M059J (cell line): ENCODE measurements around a stretch of chr20.

DNA sequence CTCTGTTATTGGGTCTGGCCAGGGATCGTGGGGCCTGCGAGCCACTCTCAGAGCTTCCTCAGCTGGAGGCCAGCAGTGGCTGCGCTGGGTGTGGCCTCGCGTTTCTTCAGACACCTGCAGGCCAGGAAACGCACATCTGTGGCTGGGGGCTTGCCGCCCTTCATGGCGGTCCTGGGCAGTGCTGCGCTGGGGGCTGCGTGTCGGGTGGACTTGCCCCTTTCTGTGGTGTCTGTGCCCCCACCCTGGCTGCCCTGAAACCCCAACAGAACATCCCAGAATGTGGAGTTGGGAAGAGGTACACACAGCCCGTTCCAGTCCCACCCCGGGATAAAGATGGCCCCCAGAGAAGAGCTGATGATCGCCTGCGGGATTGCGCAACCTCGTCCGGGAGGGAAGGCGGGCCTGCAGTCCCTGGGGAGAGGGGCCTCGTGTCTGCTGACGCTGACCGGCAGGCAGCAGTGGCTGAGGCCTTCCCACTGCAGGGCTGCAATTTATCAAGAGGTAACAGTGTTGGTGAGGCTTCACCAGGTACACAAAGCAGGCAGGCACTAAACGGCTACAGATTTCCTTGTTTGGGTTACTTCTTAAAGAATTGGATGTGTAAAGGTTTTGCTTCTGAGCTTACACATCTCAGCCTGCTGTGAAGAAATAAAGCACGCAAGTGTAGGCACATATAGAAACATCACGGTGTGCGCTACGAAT, 16.8 kb upstream of the MTG2 start:
- RAMPAGE, long total RNA, result no peak

DNA sequence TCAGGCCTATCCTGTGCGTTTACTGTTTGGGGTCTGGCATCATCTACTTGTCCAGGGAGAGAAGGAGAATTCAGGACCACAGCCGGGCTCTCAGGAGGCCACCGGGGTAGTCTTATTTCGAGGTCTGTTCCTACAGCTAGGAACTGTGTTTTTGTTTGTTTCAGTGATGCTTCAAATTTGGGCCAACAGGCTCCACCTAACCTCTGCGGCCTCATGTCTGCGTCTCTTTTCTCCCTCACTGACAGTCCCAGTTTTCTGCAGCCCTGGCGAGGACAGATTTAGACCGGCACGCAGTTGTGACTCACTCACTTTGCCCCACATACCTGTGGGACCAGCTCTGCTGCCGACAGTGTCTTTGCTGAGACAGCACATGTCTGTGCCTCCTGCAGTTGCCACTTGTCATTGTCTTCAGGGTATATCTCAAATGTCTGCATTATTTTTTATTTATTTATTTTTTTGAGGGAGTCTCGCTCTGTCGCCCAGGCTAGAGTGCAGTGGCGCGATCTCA, 29.2 kb downstream of the OSBPL2 start:
- RAMPAGE, long total RNA, result no peak

DNA sequence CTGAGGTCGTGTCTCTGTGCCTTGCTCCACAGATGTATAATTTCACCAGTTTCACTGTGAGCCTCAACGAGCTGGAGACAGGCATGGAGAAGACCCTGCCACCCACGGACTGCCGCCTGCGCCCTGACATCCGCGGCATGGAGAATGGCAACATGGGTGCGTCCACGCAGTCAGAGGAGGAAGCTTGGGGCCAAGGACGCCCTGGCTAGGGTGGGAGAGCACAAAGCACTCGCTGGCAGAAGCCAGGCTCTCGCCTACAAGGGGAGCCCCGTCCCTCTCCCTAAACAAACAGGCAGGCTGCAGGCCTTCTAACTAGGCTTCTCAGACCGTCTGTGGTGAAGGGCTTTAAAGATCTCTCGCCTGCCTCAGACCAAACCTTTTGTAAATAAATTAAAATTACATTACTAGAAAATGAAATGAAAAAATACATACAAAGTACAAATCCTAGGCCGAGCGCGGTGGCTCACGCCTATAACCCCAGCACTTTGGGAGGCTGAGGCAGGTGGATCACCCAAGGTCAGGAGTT, 13.6 kb upstream of the ADRM1 start:
- RAMPAGE, long total RNA, result no peak

- RAMPAGE, long total RNA, result no peak
These were observed 14.9 kb downstream of the LAMA5 start for GRCh38 chr20:62352193-62352692.

- RAMPAGE, long total RNA, result no peak
These were observed 4.8 kb downstream of the LAMA5 start for GRCh38 chr20:62362258-62362760.

- RAMPAGE, long total RNA, result no peak
These were observed 751 bp upstream of the RPS21 start for GRCh38 chr20:62386194-62386510.

- RAMPAGE, long total RNA, result no peak
These were observed 457 bp downstream of the RPS21 start for GRCh38 chr20:62387233-62387887.

DNA sequence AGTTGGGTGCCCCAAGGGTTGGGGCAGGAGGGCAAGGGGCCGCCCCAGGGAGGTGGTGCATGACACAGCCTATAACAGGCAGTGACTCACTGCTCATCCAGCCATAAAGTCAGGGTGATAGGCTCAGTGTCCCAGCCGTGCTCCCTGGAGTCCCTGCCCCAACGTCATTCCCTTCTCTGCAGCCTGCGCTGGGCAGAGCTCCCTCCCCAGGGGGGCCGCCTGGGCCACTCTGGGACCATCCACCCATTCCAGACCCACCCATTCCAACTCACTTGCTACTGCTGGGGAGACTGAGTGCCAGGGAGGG, 13.9 kb upstream of the GATA5 start:
- RAMPAGE, long total RNA, result no peak

DNA sequence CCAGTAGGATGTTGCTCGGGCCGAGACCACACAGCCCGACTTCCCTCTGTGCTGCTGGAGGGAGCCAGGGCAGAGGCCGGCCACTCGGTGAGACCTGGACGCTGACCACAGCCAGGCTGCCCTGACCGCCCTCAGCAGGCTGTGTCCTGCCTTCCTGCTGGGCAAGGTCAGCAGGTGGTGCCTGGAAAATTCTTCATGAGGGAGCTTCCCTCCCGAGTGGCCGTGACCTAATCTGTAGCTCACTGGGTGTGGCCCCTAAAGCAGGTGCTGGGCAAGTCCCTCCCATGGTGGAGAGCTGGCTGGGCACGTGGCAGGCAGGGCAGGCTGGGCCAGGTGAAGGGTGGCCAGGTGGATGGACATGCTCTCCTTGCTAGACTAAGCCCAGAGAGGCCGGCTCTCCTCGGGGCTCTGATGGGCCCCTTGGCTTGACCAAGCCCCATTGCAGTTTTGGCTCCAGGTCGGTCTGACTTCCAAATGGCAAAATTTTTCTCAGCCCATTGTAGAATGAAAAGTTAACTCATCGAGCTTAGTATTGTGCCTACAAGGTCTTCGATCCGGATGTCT, 1.9 kb downstream of the SLCO4A1 start:
- RAMPAGE, long total RNA, result no peak

DNA sequence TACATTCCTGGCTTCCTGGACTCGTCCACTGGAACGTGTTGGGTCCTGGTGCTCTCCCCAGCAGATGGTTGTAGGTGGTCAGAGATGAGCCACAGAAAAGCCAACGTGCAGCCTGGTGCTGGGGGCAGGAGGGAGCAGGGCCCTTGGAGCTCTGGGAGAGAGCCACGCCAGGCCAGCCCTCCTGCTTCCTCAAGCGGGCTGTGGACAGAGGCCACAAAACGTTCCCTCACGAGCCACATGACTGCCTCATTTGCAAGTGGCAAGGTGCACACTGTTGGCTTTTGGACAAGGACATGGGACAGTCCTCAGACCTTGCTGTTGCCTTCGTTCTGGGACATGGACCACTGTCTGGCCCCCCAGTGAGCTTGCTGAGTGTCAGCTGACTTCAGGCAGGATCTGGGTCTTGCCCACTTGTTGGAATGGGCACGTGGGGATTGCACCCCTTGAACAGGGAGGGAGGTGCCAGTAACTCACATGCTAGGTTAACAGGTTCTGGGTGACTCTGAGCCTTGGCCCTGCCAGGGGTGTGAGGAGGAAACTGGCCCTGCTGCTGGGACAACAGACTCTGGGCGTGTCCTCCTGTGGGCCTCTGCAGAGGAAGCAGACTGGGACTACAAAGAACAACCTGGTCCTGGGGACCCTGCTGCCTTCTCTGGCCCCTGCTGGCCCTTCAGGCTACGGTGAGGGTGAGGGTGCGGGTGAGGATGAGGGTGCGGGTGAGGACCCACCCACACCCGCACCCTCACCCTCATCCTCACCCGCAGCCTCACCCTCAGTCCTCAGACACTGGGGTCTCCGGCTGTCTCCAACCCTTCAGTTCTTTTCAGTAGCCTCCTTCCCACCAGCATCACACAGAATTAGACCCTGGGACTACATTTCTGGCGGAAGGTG, 2.7 kb downstream of the SLCO4A1 start:
- RAMPAGE, long total RNA, result no peak

DNA sequence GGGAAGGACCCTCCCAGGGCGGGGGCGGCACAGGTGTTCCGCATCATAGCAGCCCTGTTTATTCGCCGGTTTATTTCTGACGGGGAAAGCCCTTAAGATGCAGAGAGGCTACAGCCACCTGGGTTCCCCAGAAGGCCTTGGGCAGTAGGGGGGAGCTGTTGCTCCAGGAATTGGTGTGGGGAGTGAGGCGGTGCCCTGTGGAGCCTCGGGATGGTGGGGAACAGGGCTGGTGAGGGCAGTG, 13.0 kb downstream of the SLCO4A1 start:
- RAMPAGE, long total RNA, result no peak

- RAMPAGE, long total RNA, result no peak
These were observed 20.0 kb downstream of the SLCO4A1 start for GRCh38 chr20:62662154-62662931.

GRCh38 chr20:62668108-62668464, 25.8 kb downstream of the SLCO4A1 start:
- RAMPAGE, long total RNA, result no peak

DNA sequence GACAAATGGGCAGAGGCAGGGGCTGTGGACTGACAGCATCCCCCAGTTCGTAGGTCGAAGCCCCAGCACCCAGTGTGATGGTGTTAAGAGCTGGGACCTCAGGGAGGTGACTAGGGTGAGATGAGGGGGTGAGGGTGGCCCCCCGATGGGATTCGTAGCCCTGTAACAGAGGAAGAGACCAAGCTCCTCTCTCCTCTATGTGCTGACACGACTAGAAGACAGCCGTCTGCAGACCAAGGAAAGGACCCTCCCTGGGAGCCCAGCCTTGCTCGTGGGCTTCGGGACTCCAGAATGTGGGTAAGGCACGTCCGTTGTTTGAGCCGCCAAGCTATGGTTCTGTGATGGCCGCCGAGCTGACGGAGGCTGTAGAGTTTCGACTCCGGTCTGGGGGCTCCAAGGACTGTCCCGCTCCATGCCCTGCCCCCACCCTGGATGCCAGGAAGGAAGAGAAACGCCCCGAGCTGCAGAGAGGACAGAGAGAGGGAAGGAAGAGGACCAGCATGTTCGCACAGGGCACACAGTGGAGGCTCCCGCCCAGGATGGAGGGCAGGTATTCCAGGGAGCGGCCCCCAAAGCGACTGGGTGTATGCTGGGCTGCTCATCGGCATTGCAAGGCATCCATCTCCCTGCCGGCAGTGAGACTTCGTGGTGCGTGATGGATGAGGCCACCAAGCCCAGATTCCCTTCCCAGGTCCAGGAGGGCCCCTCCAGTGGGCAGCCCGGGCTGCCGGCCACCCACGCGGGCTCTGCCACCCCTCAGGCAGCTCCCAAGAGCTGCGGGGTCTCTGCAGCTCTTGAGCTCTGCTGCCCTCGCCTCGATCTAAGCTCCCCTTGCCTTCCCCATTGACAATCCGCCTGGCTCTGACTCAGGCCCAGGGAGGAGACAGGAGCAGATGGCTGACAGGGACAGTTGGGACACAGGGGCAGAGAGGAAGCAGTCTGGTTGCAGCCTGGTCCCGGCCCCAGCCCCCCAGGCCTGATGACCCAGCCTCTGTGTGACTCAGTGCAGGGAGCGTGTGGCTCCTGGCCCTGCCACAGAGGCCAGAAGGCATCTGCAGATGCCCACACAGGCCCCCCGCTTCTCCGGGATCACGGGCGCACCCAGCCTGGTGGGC, 32.7 kb downstream of the SLCO4A1 start:
- RAMPAGE, long total RNA, result no peak

DNA sequence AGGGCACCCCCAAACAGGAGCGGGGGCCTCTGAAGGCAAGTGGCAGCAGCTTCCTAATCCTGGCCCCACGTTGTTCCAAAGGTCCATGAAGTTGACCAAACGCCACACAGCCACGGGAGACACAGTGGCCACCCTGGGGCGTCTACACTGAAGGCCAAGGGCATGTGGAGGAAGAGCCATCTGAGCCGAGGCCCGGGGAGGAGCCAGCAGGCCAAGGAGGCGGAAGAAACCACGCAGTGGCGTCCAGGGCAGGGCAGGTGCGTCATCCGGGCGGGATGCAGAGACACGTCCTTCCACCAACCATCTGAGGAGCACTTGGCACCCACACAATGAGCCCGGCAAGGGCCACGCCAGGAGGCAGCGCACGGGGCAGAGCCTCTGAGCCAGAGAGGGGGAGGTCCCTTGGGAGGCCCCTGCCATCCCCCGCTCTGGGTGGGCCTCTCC, 21.4 kb upstream of the NTSR1 start:
- RAMPAGE, long total RNA, result no peak

DNA sequence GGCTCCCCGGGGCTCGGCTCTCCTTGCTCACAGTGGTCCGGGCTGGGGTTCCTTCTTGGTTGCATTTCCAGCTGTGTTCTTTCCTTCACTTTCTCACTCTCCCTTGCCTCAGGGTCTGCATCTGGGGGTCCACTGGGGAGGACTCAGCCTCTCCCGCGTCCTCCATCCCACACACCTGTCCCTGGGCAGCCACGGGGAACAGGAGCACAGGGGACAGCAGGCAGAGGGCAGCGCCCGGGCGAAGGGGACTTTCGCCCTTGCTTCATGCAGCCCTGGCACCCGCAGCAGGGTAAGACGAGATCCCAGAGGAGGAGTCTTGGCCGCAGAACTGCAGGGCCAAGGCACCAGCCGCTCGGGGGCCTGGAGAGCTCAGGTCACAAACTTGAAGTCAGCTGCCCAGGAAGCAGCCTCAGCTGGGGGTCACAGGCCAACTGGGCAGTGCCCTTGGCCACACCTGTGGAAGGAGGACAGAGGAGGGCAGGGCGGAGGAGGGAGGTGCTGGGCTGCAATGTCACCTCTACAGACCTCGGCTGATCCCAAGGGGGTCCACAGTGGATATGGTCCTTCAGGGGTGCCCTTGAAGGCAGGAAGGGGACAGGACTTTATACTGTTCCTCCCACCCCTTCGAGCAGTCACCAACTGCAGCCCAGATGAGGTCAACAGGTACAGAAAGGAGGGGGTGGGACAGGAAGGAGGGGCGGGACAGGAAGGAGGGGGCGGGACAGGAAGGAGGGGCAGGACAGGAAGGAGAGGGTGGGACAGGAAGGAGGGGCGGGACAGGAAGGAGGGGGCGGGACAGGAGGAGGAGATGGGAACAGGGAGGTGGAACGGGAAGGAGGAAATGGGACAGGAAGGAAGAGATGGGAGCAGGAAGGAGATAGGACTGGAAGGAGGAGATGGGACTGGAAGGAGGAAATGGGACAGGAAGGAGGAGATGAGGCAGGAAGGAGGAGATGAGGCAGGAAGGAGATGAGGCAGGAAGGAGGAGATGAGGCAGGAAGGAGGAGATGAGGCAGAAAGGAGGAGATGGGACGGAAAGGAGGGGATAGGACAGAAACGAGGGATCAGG, 19.7 kb upstream of the MRGBP start:
- RAMPAGE, long total RNA, result no peak

DNA sequence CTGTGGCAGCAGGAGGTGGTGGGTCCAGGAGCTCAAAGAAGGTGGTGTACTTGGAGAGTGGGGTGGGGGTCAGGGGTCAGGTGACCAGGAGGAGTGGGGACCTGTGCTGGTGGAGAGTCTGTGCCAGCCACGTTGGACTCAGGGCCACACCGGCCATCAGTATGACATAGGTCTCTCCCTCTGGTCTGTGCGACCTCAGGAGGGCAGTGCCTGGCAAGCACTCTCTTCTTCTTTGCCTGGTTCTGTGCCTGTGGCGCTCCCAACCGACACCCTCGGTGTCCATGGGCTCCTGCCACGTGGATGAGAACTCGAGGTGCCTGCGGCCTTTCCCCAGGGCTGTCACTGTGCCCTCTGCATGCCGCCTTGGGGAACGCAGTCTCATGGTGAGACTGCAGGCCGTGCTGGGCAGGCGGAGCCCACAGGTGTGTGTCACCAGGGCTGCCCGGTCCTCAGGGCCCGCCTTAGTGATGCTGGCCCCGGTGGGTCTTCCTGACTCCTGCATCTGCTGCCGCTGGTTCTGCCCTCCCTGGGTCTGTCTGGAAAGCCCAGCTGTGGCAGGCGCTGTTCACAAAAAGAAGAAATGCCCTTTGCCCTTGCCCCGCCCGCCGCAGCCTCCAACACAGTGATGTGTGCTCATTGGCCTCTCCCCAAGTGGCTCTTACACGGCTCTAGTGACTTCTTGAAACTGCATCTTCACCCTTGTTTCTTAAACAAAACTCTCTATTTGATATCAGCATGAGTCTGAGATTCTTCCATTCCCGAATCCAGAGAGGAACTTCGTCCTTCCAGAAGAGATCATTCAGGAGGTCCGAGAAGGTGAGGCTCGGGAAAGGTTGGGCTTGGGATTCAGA, 1.8 kb downstream of the MRGBP start:
- RAMPAGE, long total RNA, result no peak

GRCh38 chr20:62800596-62801381, 3.8 kb upstream of the OGFR start:
- RAMPAGE, long total RNA, result no peak

GRCh38 chr20:62803877-62804316, 738 bp upstream of the OGFR start:
- RAMPAGE, long total RNA, result no peak

- RAMPAGE, long total RNA, result no peak
These were observed 15.3 kb upstream of the TCFL5 start for GRCh38 chr20:62876833-62877382.